H7 (cell line): Measurements from ENCODE around the gene CST4.

- RAMPAGE, long total RNA = no peak
Observed at GRCh38 chr20:22570931-22571354, 13.4 kb downstream of the FOXA2 start.

- RAMPAGE, long total RNA = no peak
Observed at GRCh38 chr20:22574847-22575918, 9.2 kb downstream of the FOXA2 start.

GRCh38 chr20:22578715-22579621 lies 5.4 kb downstream of the FOXA2 start:
- RAMPAGE, long total RNA = no peak

DNA sequence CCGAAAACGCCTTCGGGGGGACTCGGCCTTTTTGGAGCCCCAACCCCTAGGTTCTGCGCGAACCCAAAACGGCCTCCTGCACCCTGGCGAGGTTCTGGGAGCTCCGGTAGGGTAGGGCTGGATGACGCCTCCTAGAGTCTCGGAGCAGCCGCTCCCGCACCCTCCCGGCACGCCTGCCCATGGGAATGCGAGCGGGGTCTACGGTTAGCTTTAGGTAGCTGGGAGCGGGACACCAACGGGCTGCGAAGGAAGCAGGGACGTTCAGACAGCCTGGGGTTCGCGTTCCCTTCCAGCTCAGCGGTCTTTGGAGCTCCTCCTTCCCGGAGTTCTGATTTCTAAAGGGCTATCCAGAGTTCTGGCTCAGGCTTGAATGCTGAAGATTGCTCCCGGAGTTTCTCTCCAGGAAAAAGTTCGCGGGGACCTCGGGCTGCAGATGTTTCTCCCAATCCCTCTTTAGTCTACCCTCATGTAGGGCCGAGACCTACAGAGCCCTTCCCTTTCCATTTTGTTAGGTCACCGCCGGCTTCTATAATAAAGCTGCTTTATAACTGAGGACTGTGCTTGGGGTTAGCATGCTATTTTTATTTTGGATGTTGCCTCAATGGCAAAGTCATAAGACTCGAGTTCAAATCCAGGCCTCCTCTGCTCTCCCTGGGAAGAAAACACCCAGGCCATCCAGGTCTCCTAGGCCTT lies 2.7 kb upstream of the FOXA2 start:
- RAMPAGE, long total RNA = no peak

DNA sequence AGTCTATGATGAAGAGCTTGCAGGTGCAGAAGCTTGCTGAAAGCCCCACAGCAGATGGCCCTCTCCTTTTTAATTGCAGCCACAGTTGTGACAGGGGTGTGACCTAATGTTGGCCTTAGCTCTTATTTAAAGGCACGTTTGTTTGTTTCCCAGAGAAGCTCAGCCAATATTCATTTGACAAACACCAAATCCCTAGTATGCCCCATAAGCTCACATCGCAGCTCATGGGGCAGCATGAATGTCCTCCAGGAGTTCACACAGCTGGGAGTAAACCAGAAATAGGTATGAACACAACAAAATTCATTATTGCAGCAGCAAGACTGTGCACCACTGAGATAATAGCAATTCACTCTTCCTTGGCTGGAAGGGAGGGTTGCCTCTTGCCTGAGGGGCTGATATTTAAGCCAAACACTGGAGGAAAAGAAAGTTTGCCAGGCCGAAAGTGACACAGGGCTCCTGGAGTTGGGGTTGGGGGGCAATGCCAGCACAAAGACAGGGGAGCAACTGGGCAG lies 12.4 kb upstream of the FOXA2 start:
- RAMPAGE, long total RNA = no peak

DNA sequence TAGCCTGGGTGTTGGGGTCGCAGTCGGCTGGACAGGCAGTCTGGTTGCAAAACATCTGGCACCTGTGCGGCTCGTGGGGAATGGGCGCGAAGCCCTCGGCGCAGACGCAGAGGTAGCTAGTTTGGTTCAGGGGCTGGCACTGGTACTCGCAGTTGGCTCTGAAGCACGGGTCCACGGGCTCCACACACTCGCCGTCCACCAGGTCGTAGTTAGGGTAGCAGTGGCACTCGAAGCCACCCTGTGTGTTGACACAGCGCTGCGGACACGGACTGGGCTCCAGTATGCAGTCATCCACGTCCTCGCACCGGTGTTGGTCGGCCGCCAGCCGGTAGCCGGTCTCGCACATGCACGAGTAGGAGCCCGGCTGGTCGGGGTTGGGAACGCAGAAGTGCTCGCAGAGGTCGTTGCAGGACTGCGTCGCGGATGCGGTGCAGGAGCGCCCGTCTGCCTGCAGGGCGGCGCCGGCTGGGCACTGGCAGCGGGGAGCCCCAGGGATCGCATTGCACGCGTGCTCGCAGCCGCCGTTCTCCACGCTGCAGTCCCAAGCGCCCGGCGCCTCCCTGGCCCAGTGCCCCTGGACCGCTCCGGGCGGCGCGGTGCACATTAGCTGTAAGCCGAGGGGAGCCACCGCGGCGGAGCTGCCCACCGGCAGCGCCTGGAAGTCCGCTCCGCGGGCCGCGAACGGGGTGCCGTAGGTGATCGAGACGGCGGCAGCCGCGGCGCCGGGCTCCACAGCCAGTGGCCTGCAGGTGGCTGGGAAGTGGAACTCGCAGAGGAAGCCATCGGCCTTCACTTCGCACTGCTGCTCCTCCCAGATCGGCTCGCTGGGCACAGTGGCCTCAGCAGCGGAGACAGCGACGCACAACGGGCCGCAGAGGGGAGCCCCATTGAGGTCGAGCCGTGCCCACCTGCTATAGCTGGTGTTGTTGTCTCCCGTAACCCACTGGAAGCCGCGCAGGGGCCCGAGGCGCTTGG lies 950 bp downstream of the THBD start:
- RAMPAGE, long total RNA = no peak

- RAMPAGE, long total RNA = no peak
Observed at GRCh38 chr20:23080410-23081597, 5.3 kb downstream of the CD93 start.

DNA sequence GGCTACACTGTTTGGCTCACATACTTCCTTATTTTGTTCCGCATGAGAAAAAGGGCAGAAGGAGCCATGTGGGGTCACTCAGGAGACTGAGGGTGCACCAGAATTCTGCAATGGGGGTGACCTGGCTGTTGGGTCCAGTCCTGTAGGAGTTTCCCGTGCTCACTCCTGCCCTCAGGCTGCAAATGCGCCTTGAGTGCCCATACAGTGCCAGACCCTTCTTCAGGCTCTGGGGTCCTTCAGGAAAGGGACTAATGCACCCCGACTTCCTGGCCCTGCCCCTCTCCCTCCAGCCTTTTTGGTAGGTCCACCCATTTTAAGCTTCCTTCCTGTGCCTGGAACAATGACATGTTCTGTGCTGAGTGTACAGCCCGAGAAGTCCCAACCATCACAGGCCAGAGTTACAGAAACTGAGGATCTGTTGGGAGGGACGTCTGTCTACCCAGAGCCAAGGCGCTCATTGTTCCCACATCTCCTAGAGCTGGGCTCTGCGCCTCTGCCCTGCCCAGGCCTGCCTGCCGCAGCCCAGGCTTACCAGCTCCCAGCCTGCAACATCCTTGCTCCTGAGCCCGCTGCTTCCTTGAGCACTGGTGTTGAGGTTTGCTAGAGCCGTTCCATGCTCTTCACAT lies 33.5 kb upstream of the CD93 start:
- RAMPAGE, long total RNA = no peak

DNA sequence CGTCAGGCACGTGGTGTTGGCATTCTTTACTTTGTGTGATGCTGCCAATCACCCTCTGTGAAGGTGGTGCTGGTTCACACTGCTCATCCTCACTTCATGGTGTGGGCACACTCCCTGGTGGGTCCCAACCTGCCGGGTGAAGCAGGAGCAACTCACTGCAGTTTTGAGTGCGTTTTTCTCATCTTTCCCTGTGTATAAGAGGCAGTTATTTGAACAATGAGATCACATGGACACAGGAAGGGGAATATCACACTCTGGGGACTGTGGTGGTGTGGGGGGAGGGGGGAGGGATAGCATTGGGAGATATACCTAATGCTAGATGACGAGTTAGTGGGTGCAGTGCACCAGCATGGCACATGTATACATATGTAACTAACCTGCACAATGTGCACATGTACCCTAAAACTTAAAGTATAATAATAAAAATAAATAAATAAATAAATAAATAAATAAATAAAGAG lies 53.6 kb upstream of the CD93 start:
- RAMPAGE, long total RNA = no peak

GRCh38 chr20:23145050-23145958 lies 59.2 kb upstream of the CD93 start:
- RAMPAGE, long total RNA = no peak

DNA sequence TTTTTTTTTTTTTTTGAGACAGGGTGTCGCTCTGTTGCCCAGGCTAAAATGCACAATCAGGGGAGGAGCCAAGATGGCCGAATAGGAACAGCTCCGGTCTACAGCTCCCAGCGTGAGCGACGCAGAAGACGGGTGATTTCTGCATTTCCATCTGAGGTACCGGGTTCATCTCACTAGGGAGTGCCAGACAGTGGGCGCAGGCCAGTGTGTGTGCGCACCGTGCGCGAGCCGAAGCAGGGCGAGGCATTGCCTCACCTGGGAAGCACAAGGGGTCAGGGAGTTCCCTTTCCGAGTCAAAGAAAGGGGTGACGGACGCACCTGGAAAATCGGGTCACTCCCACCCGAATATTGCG lies 4.7 kb upstream of the NAPB start:
- RAMPAGE, long total RNA = no peak

- RAMPAGE, long total RNA = no peak
Observed at GRCh38 chr20:23552192-23552611, 16.1 kb downstream of the CST9L start.

- RAMPAGE, long total RNA = no peak
Observed at GRCh38 chr20:23688611-23689179, at the start of gene CST4. Gene CST4 (minus strand): TSS chr20:23689038.

DNA sequence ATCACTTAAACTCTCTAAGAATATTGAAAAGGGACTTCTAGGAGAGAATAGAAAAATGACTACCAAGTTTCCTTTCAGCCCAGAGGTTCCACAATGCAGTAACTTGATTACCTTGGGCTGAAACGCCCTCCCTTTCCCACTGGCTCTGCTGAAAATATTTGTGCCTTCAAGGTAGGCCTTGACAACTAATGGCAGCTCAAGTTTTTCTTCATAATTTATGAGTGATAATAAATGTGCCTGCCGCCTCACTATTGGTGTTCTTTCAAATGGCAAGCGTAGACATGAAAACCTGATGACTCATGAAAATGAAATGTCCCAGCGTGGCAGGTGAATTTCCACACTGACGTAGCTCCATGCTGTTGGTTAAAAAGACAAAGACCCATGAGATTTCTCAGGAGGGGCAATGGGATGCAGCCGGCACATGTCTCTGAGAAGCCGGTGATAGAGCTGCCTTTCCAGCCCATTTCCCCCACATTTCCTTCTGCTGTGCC lies 107.2 kb upstream of the GGTLC1 start:
- RAMPAGE, long total RNA = no peak

GRCh38 chr20:24930144-24930860 lies 18.8 kb upstream of the CST7 start:
- RAMPAGE, long total RNA = no peak

DNA sequence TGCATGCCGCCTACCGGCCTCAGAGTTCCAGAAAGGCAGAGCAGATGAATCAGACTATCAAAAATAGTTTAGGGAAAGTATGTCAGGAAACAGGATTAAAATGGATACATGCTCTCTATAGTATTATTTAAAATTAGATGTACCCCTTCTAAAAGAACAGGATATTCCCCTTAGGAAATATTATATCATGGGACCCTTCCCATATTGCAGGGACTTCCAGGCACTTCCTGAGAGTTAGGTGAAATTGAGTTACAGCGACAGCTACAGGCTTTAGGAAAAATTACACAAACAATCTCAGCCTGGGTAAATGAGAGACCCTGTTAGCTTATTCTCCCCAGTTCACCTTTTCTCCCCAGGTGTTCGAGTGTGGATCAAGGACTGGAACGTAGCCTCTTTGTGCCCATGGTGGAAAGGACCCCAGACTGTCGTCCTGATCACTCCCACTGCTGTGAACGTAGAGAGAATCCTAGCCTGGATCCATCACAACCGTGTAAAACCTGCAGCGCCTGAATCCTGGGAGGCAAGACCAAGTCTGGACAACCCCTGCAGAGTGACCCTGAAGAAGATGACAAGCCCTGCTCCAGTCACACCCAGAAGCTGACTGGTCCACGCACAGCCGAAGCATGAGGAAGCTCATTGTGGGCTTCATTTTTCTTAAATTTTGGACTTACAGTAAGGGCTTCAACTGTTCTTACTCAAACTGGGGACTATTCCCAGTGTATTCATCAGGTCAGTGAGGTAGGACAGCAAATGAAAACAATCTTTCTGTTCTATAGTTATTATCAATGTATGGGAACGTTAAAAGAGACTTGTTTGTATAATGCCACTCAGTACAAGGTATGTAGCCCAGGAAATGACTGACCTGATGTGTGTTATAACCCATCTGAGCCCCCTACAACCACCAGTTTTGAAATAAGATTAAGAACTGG lies 17.8 kb upstream of the CST7 start:
- RAMPAGE, long total RNA = no peak

GRCh38 chr20:24952272-24953283 lies 3.5 kb downstream of the CST7 start:
- RAMPAGE, long total RNA = no peak

DNA sequence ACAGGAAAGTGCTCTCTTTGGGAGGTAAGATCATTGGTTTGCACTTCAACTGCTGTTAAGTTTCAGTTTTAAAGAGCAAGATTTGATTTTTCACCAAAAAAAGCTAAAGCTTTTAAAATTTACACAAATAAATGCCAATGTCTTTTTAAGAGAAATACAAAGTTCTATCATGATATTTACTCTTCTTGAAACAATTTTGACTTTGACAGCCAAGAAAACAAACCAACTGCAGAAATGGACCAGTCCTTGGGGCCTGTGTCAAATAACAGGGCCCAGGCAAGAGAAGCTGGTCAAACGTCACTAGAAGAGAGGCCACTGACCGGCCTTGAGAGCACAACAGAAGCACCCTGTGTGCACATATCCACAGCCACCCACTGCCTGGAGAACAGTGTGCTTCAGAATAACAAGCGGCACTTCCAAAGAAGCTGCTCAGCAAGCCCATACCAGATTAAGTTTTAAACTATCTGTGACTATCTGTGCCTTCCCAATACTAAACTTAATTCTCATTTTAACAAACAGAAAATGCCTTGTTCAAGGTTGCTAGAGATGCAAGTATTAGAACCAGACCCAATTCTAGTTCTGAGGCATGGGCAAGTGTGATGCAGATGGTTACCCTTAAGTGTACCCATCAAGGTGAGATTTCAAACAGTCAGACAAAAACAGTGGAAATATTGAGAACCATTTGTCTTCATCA lies 14.7 kb downstream of the APMAP start:
- RAMPAGE, long total RNA = no peak

- RAMPAGE, long total RNA = no peak
Observed at GRCh38 chr20:24988945-24989582, 3.5 kb downstream of the APMAP start.

DNA sequence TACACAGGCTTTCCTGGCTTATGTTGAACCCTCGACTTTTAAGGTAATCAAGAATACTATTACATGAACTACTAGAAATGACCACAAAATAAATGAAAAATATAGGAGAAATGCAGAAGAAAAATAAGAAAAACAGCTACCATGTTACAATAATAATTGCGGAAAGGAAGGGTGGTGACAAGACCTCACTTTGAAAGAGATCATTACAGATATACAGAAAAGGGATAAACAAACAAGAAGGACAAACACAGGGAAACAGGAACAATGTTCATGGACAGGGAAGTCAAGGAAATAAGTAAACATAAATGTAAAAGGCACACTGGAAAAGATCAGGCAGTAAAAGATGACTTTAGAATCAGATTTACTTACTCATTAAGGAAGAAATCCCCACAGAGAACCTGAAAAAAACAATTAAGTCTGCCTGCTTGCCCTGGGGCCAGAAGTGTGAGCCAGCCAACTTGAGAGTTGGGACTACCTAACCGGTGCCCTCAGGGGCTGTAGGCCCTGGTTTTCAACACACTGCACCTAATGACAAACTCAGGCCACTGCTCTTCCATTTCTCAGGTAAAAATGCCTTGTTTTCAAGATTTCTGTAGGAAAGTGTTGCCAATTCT lies 1.8 kb downstream of the APMAP start:
- RAMPAGE, long total RNA = no peak